Osteocyte (in vitro differentiated cells): ENCODE measurements around a stretch of chr4.

DNA sequence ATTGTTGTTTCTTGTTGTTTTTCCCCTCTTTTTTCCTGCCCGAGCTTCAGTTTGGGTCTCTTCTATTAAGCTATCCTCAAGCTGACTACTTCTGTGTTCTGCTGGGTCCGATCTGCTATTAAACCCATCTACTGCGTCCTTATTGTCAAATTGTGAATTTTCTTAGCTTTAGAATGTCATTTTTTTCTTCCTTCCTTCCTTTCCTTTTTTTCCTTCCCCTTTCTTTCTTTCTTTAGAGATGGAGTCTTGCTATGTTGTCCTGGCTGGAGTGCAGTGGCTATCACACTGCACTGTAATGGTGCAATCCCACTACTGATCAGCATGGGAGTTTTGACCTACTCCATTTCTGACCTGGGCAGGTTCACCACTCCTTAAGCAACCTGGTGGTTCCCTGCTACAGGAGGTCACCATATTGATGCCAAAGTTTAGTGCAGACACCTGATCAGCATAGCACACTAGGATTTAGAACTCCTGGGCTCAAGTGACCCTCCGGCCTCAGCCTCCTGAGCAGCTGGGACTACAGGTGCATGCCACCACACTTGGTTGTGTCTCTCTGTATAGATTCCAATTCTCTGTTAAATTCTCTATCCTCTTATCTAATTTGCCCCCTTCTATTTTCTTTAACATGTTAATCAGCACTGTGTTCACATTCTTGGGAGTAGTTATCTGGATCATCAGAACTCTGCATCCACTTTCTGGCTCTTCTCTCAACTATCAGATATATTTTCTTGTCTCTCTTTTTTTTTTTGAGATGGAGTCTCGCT, 54.2 kb upstream of the MXD4 start:
- PRO-cap: no peak

DNA sequence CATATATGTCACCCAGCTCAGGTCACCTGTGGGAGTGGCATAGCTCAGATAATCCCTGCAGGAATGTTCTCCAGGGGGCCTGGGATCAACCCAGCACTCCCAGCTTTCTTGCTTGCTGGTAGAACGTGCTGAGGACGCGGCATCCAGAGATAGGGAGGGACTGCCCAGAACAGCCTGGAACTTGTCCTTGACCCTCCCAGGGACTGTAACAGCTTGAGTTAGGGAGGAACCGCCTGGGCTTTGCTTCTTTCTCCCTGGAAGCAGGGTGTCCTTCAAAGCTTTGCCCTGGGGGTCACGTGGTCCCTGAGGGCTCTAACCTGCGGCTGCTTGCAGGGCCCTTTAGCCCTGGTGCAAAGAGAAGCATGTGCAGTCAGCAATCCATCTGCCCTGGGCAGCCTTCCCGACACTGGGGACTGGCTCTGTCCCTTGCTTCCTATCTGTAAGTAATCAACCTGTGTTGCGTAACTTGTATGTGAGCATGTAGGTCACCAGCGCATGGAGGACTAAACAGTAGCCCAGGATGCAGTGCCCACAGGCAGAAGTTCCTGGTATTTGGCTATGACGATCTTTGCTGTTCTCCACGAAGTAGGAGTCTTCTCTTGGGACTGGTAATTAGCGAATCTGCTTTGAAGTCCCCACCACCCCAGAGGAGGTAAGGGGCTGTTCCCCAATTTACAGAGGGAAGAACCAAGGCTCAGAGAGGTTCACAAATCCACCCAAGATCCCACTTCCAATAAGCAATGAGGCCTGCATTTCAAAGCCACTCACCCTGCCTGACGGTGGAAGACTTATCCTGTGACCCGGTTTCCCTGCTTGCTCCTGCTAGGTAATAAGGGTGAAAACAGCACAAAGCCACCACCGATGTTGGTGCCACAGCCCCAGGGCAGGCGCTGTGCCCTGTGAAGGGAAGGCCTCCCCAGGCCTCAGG, 55.0 kb downstream of the ZFYVE28 start:
- PRO-cap: no peak

- PRO-cap: no peak
Measured at GRCh38 chr4:2400996-2401852, 17.2 kb downstream of the ZFYVE28 start.

DNA sequence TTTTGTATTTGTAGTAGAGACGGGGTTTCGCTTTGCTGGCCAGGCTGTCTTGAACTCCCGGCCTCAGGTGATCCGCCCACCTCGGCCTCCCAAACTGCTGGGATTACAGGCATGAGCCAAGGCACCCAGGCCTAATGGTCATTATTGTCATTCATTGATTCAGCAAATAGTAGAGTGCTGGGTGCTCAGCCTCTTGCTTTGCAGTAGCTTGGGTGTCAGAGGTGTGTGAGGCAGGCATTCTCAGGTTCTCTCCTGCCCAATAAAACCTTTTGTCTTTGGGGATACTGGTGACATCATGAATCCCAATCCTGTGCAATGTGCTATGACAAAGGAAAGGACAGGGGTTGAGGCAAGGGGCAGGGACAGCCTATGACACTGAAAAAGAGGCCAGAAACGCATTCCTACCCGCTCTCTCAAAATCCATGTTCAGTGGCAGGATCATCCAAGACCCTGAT, 1.6 kb upstream of the FAM193A start:
- PRO-cap: no peak

DNA sequence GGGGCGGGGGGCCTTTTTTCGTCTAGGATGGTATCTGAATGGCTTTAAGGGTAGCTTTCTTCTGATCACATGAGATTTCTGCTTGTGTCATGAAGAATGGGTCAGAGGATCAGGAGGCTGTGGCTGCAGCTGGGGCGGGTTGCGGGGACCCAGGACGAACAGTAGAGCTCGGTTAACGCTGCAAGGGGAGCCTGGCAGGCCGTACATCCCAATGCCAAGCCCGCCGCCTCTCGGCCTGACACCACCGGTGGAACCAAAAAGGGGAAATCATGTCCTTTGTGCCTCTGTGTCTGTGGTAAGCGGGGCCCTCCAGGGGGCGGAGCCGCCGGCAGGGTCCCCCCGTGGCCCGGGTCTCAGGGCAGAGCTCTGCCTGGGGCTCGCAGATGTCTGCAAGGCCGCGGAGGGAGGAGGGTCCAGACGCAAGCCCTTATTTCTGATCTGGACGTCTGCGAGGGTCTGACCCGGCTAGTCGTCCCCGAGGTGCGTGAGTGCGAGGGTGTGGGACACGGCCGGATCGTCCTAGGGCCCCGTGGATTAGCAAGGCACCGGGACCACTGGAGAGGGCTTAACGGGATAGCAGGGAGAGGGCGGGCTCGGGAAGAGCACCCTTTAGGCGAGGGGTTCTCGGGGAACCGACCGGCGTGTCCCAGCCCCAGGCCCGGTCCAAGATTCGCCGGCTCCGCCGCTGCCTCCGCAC, 1.1 kb upstream of the FAM193A start:
- PRO-cap: unidirectional peak, plus-strand start at position 382 of the sequence; unidirectional peak, plus-strand start at position 468 of the sequence

DNA sequence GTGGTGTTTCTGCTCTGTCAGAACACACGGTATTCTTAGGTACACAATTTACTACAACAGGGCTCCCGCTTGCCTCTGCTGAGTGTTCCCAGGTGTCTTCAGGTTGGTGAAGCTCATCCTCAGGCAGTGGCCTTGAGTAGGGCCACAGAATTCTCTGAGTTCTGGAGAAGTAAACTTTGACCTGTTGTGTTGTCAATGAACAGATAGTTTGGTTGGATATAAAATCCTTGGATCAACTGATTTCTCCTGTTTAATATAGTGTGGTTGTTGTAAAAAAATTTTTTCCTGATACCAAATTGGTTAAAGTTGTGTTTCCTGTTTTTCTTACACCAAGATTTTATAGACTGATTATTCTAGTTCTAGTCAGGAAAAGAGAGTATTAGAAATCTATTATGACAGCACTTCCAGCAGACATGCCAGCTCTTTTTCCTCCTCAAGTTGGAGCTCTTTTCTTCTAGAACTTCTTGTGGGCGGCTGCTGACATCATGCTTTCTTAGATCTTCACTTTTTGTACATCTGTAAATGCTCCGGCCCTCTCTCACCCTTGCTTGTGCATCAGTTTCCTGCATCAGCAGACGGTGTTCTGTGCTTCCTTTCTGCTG, 42.4 kb downstream of the TNIP2 start:
- PRO-cap: no peak

GRCh38 chr4:2741440-2741921, 14.7 kb downstream of the TNIP2 start:
- PRO-cap: no peak

GRCh38 chr4:2745221-2745702, 10.9 kb downstream of the TNIP2 start:
- PRO-cap: no peak

DNA sequence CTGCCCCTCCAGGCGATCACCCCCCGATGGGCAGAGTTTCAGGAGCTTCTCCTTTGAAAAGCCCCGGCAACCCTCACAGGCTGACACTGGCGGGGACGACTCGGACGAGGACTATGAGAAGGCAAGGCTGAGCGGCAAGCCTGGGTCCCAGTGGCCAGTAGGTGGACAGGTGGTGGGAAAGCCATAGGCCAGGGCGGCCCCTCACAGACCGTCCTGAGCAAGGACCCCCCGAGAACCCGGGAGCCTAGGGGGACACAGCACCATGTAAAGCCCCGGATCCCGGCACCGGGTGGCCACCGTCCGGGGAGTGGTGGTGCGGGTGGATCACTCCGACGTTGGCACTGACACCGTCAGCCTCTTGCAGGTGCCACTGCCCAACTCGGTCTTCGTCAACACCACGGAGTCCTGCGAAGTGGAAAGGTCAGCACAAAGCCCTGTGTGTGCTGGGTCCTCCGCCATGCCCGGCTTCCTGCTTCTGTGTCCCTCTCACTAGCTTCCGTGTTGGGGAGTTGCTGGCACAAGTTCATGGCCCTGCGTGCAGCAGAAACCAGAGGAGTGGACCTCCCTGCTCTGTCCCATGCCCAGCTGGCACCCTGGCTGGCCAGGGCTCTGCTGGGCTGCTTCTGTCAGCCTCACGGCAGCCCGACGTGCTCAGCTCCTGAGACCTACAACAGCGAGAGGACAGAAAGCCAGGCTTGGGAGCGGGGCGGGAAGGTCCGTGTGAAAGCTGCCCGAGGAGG, 11.9 kb upstream of the ADD1 start:
- PRO-cap: no peak

GRCh38 chr4:2842751-2843543, 697 bp upstream of the ADD1 start:
- PRO-cap: no peak

DNA sequence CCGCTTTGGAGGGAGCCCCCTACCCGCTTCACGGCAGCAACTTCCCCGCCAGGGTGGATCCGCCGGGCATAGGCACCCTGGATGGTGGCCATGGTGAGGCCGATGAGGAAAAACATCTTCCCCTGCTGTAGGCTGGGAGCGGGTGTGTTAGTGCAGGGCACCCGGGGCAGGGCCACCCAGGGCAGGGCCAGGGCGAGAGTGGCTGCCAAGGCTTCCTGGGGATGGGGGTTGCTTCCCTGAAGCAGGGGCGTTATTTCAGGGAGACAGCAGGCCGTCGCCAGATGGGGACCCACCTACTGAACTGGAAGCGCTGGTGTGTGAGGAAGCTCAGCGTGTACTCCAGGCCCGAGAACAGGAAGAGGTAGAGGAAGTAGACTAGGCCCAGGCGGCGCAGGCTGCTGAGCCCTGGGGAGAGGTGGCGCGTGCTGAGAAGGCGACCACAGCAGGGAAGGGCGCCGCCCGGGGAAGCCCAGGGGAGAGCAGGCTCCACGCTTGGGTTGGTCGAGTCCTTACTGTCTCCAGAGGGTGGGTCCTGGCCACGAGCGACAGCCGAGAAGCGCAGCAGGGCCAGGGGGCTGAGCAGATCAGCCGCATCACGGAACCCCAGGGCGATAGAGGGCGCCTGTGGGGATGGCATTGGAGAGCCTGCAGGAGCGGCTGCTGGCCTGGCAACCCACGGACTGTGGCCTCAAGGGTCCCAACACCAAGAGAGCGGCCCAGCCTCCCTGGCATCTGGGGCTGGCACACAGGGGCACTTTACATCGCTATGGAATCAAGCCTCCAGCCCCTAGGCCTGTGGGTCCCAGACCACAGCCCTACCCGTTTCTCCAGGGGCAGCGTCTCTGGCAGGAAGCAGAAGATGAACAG, 2.9 kb downstream of the MFSD10 start:
- PRO-cap: no peak

DNA sequence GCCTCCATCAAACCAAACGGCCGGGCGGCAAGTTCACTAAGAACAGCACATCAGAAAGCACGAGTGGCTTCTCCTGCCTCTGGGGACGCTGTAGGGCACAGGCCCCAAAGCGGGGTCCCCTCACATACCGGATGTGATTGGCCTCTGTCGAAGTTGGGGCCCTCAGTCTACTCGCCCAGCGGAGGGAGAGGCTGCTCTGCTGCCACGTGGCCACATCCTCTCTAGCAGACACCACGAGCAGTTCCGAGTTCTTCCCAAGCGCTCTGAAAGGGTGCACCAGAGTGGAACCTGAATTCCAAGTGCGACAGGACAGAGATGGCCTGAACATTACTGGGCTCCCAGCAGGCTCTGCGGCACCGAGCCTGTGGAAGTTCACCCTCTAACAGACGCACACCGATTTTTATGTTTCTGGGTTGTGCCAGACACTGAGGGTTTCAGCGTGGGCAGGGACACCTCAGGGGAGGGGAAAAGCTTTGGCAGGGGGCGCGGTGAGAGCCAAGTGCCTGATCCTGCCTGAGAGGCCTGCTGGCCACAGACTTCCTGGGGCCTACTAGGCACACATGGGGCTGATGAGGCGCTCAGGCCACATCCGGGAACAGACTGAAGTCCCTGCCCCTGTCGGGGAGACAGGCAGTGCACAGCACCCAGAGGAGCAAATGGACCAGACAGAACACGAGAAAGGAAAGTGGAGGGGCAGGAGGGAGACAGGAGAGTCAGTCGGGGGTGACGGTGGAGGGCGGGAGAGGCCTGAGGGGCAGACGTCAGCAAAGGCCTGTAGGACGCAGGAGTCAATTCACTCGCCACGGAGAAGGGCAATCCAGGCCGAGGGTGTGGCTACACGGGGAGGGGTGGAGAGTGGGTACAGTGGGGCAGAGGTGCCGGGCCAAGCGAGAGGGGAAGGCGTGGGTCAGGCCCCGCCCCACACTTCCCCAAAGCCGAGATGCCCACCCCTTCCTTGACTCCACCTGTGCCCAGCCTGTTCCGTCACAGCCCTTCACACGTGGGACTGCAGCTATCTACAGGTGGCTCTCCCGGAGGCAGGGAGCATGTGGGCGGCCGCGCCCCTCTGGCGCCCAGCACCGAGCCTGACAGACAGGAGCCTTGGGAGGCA, 7.8 kb upstream of the MFSD10 start:
- PRO-cap: no peak

- PRO-cap: no peak
Measured at GRCh38 chr4:2956627-2957010, 6.6 kb downstream of the NOP14 start.

DNA sequence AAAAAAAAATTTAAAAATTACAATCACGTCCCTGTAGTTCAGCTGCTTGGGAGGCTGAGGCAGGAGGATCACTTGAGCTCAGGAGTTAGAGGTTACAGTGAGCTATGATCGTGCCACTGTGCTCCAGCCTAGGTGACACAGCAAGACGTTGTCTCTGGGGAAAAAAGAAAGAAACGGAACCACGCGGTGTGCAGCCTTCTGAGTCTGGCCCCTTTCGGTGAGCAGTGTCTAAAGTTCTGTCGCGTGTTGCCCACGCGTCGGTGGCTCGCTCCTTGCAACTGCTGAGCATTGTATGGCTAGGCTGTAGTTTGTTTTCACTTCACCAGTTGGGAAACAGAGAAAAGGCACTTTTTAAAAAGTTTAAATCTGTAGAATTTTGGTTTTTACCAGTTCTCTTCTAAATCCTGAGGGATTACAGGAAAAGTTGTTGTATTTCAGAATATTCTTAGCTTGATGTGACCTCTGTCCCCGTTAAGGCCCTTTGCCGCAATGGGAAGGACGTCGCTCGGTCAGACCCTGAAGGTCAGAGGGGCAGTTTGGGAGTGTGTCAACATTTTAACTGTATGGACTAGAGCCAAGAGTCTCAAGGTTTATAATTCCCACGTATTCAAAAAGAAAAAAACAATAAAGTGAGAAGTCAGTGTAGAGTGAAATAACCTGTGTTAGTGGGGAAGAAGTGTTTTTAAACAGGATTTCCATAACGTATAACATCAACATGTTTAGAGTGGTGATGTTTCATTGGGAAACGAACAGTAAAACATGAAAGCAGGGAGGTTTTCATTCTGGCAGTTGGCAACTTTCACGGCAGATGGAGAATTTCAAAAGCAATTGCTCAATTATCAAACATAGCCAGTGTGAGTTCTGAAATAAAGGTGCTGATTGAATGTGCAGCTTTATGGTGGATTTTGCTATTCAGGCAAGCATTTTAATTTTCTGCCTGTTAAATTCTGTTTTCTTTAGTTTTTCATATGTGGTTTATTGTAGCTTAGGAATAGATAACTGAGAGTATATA, 45.8 kb upstream of the MSANTD1 start:
- PRO-cap: no peak

- PRO-cap: no peak
Measured at GRCh38 chr4:3261417-3261892, 12.5 kb downstream of the MSANTD1 start.

DNA sequence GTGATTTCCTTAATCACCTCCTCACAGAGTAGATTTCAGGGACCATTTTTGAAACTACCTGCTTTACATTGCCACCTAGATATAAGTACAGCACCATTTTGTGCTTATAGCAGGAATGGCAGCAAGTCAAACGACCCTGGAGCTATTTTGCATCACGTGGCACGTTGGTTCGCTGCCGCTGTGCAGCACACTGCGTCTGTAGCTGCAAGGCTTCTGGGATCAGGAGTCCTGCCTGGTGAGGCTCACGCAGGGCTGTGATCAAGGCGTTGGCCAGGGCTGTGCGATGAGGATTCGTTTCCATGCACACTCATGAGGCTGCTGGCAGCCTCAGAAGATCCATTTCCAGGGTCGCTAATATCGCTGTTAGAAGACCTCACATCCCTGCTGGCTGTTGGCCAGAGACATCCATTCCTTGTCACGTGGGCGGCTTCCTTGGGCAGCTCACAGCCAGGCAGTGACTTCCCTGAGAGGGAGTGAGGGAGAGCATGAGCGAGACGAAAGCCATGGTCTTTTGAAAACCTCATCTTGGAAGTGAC, 11.9 kb downstream of the RGS12 start:
- PRO-cap: no peak

DNA sequence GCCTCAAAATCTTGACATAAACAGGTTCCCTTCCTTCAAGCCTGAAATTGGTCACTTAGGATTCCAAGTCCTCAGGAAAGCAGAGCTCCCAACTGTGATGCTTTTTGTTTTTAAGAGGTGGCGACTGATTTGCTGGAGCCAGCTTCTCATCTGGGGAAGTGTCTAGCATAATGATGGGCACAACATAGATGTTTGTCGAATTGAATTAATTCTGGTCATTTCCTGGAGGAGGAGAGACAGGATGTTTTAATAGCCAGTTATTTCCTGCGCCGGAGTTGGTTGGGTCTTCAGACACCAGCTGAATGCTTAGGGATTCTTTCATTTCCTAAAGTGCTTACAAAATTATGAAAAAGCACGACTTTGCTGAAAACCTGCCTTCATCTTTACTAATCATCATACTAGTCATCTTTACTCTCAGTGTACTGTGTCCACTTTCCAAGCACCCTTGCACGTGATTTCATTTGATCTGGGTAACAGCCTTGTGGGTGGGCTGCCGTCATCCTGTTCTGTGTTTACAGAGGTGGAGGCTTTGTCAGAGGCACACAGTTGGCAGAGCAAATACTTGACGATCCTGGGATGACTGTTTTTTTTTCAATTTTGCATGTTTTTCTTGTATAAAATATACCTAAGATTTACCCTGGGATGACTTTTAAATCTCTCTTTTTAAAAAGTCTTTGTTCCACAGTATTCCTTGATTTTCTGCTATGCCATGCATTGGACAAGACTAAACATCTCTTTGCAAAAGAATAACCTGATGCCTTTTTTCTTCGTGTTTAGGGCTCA, 49.5 kb downstream of the RGS12 start:
- PRO-cap: no peak

DNA sequence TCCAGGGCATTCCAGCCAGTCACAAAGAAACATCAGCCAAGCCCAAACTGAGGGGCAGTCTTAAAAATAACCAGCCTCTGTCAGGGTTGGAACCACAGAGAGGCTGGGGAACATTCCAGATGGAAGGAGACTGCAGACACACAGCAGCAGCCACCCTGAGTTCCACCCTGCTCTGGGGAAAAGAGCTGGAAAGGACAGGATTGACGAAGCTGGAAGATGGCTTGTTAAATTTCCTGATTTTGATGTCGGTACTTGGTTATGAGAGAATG, 36.5 kb upstream of the HGFAC start:
- PRO-cap: no peak

GRCh38 chr4:3430486-3431182, 11.1 kb upstream of the HGFAC start:
- PRO-cap: no peak

GRCh38 chr4:3483129-3483993, 20.3 kb downstream of the DOK7 start:
- PRO-cap: no peak